Subcutaneous preadipocyte (primary cell): ENCODE measurements around the gene IFT57.

- CAGE, long polyA plus RNA = no peak
These were observed 10.9 kb downstream of the NFKBIZ start for GRCh38 chr3:101860219-101860650.

GRCh38 chr3:101863653-101863900 lies 14.3 kb downstream of the NFKBIZ start:
- CAGE, long polyA plus RNA = no peak

- CAGE, long polyA plus RNA = no peak
These were observed 264.9 kb downstream of the NFKBIZ start for GRCh38 chr3:102114272-102114591.

- CAGE, long polyA plus RNA = no peak
These were observed 330.0 kb downstream of the ZPLD1 start for GRCh38 chr3:102764891-102765143.

DNA sequence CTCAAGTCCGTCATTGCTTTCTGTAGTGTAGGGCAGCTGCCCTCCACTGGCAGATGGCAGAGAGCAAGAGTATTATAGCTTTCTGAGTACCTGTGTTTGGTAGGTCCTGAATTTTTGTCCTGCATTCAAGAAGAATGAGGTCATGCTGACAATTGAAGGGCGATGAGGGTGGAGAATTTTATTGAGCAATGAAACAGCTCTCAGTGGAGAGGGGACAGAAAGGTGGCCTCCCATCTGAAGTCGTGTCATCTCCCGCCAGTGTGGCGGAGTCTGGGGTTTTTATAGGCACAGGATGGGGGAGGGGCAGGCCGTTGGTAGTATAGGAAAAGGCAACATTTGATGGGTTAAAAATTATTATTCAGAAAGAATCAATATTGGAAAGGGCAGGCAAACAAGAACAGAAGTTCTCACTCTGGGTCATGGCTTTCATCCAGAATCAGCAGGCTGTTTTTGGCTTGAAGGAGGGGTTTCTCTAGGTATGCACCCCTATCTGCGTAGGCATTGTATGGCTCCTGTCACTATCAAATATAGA lies 1239.7 kb upstream of the ALCAM start:
- CAGE, long polyA plus RNA = no peak

DNA sequence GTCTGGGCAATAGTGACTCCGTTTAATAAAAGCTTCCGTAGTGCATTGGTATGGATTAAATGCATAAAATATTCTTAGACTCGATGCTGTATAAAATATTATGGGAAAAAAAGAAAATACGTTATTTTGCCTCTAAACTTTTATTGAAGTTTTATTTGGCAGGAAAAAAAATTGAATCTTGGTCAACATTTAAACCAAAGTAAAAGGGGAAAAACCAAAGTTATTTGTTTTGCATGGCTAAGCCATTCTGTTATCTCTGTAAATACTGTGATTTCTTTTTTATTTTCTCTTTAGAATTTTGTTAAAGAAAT lies 209.3 kb downstream of the ALCAM start:
- CAGE, long polyA plus RNA = no peak

- CAGE, long polyA plus RNA = no peak
These were observed 76.3 kb downstream of the CBLB start for GRCh38 chr3:105792594-105792820.

- CAGE, long polyA plus RNA = no peak
These were observed 40.2 kb downstream of the CBLB start for GRCh38 chr3:105828556-105829043.

GRCh38 chr3:105906589-105907043 lies 37.8 kb upstream of the CBLB start:
- CAGE, long polyA plus RNA = no peak

DNA sequence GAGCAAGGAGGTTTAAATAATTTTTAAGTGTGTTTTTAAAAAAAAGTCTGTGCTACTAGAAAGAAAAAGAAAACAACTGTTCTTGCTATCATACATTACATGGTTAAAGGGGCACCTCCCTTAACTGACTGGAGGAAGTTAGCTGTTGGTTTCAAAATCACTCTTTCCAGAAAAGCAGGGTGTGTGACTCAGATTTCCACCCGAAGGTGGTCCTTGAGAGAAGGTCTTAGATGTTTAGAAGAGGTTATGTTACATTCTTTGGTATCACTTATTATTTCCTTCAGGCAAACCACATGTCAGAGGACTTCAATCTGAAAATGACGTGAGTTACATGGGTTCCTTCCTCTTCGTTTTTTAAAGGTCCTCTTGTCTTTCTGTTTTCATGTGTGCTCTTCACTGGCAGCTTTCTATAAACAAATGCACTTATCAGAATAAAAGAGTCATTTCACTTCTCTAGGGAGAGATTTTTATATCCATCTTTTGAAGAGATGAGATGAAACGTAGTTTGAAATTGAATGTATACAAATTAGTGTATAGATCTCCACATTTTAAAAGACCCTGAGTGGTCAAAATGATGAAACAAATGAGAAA lies 308.0 kb upstream of the CBLB start:
- CAGE, long polyA plus RNA = no peak

DNA sequence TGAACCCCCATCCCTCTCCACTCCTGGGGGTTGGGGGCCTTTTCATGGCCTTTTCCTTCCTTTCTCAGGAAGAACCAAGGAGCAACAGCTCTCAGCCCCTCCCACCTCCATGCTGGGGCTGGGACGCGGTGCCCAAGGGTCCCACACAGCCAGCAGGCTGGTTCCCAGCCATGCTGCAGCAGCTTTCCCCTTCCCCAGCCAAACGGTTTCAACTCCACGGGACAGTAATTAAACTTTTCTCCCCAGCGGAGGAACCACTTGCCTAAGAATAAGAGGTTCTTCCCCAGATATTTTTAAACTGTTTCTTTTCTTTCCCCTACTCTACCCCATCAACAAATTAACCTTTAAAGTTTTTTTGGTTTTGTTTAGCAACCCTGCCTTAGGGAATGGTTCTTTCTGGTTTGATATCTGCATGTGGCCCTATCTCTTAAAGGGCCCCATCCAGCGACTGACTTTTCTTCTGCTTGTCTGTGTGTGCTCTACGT lies 387.7 kb upstream of the CBLB start:
- CAGE, long polyA plus RNA = no peak

GRCh38 chr3:106912857-106913786 lies 464.1 kb upstream of the CCDC54 start:
- CAGE, long polyA plus RNA = no peak

- CAGE, long polyA plus RNA = no peak
These were observed 431.7 kb upstream of the CCDC54 start for GRCh38 chr3:106945427-106945967.

DNA sequence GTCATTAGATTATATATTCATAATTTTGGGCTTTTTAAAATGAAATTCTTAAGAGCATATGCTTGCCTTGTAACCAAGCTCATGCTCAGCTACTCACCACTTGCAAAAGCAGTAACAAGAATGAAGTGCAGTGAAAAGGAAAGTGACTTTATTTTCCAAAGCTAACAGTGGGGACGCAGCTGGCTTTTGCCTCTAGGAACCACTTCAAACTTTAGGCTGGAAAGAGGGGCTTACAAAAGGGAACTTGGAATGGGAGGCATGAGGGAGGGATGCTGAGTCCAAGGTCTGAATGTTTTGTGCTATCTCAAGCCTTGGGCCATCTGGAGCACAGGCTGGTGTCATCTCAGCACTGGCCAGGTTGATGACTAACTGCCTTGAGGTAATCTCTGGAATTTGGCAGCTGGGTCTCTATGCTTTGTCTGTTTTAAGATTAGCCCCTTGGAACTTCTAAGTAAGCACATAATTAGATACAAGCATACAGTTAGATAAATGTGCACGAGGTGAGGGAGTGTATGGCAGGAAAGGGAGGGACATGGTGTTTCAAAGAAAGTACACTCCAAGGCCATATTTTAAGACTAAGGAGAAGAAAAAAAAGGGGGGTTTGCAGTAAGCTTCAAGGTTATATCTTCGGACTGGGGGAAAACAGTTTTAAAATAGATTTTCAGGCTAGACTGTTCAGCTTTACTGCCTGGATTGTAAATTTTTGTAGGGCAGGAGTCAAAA lies 252.4 kb upstream of the CCDC54 start:
- CAGE, long polyA plus RNA = no peak

DNA sequence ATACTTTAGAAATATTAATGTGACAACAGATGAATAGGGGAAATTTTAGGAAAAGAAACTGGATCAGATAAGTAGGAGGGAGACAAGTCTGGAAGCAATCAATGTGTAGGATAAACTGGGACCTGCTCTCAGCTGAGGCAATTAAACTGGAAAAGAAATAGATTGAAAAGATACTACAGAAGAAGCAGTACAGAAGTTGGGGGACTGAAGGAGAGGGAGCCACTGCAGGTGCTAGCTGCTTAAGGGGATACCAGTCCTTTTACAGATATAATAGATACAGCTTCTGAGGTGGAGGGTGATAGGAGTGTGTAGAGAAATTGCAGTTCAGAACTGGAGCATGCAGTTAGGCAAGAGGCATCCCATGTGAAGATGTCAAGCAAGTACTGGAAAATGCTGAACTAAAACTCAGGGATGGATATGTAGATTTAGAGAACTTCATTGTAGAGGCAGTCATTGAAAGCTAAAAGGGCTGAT lies 36.5 kb downstream of the BBX start:
- CAGE, long polyA plus RNA = no peak

- CAGE, long polyA plus RNA = no peak
These were observed 55.7 kb downstream of the BBX start for GRCh38 chr3:107578467-107578917.

GRCh38 chr3:108221825-108222754 lies at the start of gene IFT57:
Gene IFT57 (minus strand): TSS chr3:108222424.
- CAGE, long polyA plus RNA = start-site peak on the minus strand at chr3:108222403-108222428, 590 and 137 reads in 2 replicates

DNA sequence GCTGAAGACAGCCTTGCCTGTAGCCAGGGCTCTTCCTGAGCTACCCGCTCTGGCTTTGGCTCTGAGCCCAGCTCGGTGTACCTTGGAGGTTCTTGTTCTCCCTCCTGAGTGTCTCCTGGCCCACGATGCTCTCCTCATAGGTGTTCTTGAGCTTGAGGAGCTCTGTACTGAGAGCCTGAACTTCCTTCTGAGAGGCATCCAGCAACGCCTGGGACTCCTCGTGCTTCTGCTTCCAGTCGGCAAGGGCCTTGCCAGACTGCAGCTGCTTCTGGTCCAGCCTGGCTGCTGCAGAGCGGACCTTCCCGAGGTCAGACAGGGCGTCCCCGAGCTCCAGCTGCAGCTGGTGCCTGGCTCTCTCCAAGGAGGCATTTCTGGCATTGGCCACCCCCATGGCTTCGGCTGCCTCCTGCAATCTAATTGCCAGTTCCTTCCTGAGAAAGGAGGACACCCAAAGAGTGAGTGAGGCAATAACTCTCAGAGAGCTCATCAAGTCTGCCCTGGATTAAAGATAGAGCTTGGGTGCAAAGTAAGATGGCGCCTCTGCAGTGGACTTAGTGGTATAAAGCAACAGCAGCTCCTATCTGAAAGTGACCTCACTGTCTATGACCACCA lies 99.8 kb downstream of the MYH15 start:
- CAGE, long polyA plus RNA = no peak

DNA sequence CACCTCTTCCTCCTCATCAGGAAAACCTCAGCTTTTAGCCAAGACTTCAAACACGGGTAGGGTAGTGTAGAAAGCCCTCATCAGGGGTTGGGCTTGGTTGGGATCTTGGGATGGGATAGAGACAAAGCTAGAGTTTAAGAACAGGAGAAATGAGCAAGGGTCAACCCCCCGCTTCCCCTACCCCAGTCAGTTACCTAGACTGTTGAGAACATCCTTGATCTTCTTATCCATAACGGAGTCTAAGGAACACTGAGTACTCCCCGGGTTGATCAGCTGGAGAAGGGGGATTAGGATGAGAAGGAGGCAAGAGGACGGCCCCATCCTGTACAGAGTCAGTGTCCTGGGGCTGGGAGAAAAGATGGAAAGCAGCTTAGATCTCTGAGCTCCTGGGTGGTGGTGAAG lies 344 bp downstream of the RETNLB start:
- CAGE, long polyA plus RNA = no peak

DNA sequence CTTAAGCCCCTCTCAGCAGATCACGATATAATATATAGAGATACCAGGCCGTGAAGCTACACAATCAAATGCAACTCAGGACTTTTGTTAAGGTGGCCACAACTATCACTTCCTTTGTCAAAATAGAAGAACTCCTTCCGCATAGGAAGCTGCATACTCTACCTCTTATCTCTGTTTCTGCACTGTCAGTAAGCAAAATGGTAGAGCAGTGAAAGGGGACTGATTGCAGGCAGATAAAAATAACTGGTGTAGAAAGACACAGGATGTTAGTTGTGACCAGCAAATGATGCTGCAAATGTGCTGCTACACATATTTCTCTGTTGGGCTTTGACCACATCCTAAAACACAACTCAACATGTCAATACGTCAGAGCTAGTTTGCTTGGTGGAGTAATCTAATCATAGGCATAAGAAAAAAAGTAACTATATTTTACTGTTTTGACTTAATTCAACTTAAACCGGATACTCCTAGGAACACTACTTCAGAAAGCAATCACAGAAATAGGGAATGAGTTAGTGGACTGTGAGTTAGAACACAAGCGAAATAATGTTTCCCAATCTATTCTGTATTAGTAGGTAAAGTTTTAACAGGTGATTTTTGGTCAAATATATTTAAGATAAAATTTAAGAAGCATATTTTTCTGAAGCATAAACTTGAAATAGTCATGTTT lies 16.2 kb upstream of the TRAT1 start:
- CAGE, long polyA plus RNA = no peak